CMK (cell line): ENCODE data around the gene NR2C2.

DNA sequence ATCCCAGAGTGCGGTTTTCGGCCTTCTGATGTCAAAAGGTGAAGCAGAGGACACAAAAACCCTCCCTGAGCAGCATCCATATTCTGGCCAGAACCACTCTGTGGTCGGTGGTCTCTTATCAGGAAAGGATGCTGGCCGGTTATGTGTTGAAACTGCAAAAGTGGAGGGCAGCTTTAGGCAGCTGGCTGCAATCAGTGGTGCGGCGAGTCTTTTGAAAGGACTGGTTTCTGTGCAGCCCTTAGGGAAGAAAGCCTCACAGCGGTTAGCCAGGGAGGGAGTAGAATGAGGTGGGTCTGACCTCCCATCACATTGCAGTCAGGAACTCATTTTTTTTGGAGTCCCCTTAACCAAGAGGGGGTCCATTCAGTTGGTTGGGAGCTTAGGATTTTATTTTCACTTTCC, 34.6 kb upstream of the CCDC174 start:
- RRBS = no CpG with 5 or more reads among the region's 7 CpGs

DNA sequence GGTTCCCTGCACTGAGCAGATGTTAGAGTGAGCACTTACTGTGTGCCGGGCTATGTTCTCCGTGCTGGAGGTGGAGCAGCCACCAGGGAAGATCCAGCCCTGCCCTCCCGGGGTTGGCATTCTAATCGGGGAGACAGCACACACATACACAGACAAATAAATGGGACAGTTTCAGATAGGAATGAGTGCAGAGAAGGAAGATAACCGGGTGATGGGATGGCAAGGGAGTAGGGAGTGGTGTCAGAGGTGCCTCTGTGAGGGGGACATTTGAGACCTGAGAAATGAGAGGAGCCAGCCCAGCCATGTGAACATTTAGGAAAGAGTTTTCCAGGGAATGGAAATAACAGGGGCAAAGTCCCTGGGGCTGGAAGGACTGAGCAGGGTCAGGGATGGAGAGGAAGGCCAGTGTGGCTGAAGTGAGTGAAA, 15.6 kb upstream of the FGD5 start:
- RRBS = 78% methylated on average over 5 of the region's 5 CpGs

DNA sequence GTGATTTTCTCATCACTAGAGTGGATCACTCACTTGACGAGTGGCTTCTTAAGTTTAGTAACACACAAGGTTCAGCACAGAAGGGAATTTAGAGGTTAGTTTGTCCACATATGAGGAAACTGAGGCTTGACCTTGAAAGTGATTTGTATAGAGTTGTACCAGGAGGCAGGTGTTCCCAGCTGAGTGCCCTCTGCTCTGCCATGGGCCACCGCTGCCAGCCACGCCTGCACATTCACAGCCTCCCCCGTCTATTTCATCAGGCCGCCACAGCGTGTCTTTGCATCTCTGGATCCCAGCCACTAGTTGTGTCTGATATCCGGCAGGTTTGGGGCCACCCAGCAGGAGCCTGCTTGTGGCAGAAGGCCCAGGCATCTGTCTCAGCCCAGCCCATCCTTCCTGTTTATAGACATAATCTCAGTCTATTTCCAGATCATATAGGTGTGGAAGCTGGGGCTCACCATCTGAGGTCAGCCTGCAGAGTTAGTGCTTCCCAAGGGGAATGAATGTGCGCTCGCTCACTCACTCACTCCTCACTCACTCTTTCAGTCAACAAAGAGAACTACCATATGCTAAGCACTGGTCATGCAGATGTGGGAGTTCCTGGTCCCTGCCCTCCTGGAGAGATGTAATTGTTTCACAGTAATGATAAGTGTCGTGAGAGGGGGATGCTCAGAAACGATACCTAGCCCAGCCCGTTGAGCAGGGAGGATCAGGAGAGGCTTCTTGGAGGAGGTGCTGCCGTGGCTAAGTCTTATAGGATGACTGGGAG, 60.5 kb downstream of the FGD5 start:
- RRBS = no CpG with 5 or more reads among the region's 13 CpGs

GRCh38 chr3:14900084-14900927, 47.1 kb upstream of the NR2C2 start:
- RRBS = no CpG with 5 or more reads among the region's 11 CpGs

GRCh38 chr3:14945803-14946393, 1.5 kb upstream of the NR2C2 start:
- RRBS = no CpG with 5 or more reads among the region's 10 CpGs

DNA sequence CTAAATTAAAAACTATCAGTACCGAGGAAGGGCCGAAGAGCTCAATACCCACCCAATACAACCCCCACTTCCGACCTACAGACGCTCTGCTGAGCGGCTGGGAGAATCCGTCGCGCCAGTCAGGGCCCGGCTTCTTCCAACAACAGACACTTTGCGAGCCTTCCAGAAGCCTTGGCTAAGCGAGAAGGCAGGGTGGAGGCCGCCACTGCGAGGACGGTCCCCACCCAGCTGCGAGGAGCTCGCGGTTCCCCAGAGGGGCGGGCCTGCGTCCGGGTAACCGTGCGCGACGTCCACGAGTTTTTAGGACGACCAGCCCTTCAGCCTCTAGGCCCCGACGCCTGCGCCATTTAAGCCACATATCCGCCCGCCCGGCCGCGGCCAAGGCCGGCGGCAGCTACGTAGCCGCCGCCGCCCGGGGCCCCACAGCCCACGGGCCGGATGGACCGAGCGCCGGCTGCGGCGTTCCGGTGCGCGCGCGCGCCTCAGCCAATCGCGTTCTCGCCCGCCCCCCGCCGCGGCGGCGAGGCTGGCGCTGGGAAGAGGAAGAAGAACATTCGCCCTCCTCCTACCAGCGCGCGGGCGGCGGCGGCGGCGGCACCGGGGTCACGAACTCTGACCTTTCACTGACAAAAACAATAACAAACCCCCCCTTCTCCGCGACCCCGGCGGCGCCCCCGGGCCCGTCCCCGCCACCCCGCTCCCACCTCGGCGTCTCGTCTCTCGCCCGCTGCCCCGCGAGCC, at the start of gene NR2C2:
Gene NR2C2, plus strand, starts transcription at position 549 of the 741 bp plus-strand sequence.
- RRBS = 1% methylated on average over 26 of the region's 91 CpGs

- RRBS = no CpG with 5 or more reads among the region's 2 CpGs
Measured at GRCh38 chr3:15045501-15046149, 19.5 kb downstream of the MRPS25 start.

- RRBS = no CpG with 5 or more reads among the region's 1 CpG
Measured at GRCh38 chr3:15218024-15218402, 12.0 kb downstream of the CAPN7 start.

GRCh38 chr3:15278350-15278826, 54.0 kb downstream of the SH3BP5 start:
- RRBS = no CpG with 5 or more reads among the region's 5 CpGs

DNA sequence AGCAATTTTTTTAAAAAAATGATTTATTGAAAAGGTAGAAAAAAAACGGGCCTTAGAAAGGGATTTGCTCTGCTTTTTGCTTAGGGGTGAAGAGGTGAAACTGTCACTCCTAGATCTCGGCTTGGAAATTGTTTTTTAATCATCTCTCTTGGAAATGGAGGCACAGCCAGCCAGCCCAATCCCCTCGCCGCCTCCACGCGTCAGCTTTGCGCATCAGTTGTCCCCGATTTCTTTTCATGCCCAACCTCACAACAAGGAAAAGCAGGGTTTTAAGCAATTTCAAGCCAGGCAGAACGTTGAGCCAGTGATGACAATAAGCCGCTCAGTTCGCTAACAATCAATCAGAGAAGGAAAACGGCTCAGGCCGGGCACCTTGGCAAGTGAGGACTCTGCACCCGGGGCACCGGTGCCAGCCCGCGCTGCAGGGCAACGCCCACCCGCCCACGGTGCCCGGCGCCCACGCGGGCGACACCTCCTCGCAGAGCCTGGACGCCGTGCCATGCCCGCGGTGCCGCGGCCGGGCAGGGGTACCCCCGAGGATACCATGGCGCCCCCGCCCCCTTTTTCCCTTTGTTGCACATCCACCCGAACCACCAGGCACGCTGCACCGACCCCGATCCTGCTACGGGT, 859 bp downstream of the SH3BP5 start:
- RRBS = 58% methylated on average over 19 of the region's 41 CpGs

GRCh38 chr3:15361266-15362395, 29.2 kb upstream of the SH3BP5 start:
- RRBS = no CpG with 5 or more reads among the region's 16 CpGs

DNA sequence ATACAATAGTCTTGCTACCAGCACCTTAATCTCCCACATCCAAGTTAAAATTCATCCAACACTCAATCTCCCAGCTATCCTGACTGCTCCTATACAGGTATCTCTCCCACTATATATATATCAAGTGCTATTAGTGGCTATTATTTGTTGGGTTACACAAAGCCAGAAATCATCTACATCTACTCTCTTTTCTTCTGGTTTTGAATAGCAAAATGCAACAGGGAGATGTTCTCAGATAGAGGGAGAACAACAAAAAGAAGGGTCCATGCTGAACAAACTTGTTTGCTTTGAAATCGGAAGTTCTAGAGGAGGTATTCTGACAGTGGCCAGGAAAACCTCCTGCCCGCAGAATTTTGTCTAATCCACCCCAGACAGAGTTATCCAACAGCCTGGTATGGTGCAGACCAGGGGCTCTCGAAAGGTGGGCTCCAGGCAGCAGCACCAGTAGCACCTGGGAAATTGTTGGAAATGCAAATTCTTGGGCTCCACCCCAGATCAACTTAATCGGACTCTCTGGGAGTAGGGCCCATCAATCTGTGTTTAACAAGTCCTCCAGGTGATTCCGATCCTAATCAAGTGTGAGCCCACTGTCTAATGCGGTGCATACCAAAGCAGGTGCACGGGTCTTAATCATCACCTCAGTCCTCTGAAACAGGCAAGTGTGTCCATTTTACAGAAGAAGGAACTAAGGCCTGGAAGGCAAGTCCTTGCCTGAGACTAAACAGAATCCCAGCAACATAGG, 51.3 kb downstream of the BTD start:
- RRBS = no CpG with 5 or more reads among the region's 7 CpGs

DNA sequence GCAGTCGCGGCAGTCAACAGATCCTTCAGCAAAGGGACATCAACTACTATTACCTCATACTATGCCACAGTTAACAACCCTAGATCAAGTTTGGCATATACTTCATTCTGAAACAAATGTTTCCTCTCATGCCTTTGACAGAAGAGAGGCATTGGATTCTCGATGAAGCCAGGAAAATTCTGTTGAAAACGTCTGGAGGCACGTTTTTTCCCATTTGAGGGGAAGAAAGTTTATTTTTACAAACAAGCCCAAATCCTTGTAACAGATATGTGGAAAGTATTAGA, 65.3 kb downstream of the ANKRD28 start:
- RRBS = no CpG with 5 or more reads among the region's 5 CpGs

DNA sequence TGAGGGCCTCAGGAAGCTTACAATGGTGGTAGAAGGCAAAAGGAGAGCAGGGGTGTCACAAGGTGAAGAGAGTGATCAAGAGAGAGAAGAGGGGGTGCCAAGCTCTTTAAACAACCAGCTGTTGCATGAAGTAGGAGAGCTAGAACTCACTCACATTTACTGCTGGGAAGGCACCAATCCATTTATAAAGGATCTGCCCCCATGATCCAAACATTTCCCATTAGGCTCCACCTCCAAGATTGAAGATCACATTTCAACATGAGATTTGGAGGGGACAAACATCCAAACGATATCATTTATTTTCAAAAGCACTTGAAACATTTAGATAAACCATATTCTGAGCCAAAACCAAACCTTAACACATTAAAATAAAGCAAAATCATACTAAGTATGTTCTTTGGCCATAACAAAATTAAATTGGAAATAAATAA, 26.3 kb downstream of the ANKRD28 start:
- RRBS = no CpG with 5 or more reads among the region's 1 CpG

DNA sequence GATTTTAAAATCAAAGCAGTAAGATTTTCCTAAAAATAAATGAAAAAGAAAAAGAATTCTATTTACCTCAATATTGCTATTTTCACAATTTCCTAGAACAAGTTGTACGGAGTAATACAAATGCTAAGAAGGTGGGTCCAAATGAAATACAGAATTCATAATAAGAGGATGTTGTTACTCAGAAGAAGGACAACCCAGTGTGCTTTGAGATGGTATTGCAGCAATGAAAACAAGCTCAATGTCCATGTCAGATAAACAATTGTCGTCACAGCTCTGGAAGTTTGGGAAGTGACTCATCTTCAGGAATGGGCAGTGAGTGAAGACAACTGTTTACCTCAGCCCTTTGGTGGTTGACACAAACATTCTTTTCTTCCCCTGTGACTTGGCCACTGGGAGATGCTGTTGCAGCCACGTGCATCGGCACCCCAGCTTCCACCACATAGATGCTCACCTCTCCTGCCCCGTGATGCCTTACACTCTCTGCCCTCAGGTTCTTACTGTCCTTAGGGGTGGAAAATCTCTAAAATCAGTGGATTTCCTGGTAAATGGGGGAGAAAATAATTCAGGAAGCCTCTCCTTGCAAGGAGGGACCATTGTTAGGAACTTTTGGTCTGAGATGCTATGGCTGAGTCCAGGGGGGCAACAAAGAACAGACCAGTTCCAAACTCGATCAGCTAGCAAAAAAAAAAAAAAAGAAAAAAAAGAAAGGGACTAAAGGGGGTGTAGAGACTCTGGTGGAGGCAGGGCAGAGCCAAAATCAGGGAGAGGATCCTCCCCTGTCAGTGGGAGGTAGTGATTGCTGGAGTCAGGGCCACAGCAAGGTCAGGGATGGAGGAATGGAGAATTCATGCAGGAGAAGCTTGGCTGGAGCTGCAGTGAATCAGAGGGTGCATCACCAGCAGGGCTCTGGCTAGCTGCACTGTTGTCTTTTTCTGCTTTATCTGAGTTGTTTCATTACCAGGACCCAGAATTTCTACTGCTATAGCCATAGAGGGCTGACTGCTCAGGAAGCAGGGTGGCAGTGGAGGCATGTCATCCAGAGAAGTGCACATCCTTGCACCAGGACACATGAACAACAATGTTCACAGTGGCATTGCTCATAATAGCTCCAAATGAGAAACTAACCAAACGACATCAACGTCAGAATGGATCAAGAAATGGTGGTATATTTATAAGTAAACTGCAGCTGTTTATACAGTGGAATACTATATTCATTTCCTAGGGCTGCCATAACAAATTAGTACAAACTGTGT, 113.8 kb upstream of the GALNT15 start:
- RRBS = no CpG with 5 or more reads among the region's 8 CpGs

DNA sequence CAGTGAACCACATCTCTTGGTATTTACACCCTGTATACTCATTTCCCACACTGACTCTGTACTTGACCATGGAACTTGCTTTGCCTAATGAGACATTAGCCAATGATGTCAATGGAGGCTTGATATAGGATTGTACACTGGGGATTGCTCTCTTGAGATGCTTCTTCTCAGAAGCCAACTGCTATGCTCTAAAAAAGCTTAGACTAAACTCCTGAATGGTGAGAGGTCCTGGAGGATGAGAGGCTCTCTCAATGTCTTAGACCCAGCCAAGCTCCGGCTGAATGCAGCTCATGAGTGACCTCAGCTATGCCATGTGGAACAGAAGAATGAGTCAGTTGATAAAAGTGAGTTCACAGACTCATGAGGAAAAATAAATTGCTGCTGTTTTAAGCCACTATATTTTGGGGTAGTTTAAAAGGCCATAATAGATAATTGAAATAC, 61.4 kb upstream of the GALNT15 start:
- RRBS = no CpG with 5 or more reads among the region's 1 CpG

- RRBS = no CpG with 5 or more reads among the region's 6 CpGs
Measured at GRCh38 chr3:16135891-16136432, 38.5 kb upstream of the GALNT15 start.

DNA sequence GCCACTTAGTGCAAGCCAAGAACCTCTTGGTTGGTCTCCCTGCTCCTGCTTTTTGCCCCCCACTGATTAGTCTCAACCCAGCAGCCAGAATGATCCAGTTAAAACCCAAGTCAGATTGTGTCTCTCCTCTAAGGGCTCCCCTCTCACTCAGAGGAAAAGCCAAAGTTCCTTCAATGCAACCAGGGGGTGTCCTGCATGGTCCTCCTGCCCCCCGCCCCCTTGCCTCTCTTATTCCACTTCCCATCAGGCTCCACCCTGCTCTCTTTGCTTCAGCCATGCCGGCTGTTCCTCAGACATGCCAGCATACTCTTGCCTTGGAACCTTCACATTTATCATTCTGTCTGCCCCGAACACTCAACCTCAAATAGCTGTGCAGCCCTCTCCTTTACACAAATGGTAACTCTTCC, 948 bp upstream of the GALNT15 start:
- RRBS = no CpG with 5 or more reads among the region's 3 CpGs

GRCh38 chr3:16263050-16263557, 1.6 kb downstream of the DPH3 start:
- RRBS = no CpG with 5 or more reads among the region's 5 CpGs

GRCh38 chr3:16278816-16279855, 14.1 kb downstream of the OXNAD1 start:
- RRBS = no CpG with 5 or more reads among the region's 4 CpGs